Placental epithelial cell (primary cell): ENCODE measurements around a stretch of chr20.

- CAGE, long polyA plus RNA = no peak
Measured at GRCh38 chr20:46710423-46710861, 993 bp downstream of the SLC2A10 start.

- CAGE, long polyA plus RNA = no peak
Measured at GRCh38 chr20:46850469-46850861, 44.2 kb upstream of the EYA2 start.

DNA sequence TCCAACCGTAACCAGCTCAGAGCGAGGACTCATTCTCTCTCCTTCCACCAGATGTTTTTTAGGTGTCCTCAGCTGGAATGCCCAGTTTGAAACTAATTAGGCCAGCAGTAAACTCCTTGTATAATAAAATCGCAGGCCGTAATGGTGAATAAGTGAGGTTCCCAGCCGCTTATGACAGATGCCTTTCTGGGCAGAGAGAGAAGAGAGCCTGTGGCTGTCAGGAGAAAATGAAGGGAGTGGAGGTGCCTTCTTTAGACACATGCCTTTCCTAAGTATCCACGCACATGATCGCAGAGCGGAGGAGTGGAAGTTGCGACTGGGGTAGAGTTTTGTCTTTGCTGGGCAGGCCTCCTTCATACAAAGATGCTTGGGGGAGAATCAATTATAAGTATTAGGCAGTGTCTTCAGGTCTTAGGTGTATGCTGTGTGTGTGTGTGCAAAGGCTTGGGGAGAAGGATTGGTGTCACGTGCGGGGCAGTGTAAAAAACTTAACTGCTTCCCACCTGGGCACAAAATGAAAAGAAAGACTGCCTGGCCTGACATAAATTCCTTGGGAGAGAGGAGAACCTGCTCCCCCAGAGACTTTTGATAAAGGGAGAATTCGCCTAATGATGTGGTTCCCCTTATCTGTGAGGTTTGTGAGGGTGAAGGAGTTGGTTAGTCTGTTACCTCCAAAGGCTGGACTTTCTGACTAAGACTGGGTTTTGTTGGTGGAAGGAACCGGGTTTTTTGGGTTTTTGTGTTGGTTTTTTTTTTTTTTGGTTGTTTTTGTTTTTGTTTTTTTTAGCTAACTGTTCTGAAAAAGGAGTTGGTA lies 3.1 kb downstream of the EYA2 start:
- CAGE, long polyA plus RNA = no peak

DNA sequence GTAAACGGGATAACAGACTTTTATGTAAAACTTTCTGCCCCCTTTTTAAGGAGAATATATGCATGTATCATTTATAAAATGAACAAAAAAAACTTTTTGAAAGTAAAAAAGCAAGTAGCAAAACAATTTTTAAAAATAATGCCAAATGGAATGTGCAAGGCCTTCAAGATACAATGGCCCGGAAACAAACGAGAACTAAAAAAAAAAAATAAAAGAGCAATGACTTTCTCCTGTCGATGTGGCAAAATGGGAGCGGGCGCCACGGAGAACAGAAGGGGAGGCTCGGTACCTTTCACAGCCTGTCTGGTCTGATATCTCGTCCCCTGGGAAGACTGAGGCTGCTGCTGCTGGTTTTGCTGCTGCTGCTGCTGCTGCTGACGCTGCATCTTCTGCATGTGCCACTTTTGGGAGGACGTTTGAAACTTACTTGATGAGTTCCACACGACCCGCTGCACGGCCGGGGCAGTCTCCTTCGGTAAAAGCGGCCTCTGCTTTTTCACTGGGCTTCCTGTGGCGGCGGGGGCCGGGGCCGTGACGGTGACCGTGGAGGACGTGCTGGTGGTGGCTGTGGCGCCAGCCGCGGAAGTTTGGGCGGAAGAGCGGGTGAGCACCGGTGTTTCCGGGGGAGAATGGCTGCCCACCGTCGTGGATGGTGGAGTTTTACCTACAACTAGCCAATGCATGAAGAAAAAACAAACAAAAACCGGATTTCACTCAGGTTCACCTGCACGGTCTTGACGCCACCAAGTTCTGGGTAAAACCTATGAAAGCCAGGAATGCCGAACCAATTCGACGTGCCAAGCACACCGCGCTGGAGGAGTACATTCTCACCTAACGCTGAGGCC lies 117.8 kb downstream of the ZMYND8 start:
- CAGE, long polyA plus RNA = no peak

GRCh38 chr20:47274323-47275074 lies 82.0 kb downstream of the ZMYND8 start:
- CAGE, long polyA plus RNA = no peak

- CAGE, long polyA plus RNA = no peak
Measured at GRCh38 chr20:47338152-47338932, 18.2 kb downstream of the ZMYND8 start.

DNA sequence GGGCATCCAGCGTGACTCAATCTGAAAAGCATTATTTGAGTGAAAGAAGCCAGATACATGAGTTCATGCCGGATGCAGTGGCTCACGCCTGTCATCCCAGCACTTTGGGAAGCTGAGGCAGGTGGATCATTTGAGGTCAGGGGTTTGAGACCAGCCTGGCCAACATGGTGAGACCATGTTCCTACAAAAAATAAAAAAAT lies 38.1 kb upstream of the NCOA3 start:
- CAGE, long polyA plus RNA = no peak

- CAGE, long polyA plus RNA = no peak
Measured at GRCh38 chr20:47502575-47503469, 1.1 kb downstream of the NCOA3 start.

GRCh38 chr20:47712958-47713686 lies 72.2 kb downstream of the SULF2 start:
- CAGE, long polyA plus RNA = no peak

GRCh38 chr20:47735530-47736176 lies 49.6 kb downstream of the SULF2 start:
- CAGE, long polyA plus RNA = no peak

DNA sequence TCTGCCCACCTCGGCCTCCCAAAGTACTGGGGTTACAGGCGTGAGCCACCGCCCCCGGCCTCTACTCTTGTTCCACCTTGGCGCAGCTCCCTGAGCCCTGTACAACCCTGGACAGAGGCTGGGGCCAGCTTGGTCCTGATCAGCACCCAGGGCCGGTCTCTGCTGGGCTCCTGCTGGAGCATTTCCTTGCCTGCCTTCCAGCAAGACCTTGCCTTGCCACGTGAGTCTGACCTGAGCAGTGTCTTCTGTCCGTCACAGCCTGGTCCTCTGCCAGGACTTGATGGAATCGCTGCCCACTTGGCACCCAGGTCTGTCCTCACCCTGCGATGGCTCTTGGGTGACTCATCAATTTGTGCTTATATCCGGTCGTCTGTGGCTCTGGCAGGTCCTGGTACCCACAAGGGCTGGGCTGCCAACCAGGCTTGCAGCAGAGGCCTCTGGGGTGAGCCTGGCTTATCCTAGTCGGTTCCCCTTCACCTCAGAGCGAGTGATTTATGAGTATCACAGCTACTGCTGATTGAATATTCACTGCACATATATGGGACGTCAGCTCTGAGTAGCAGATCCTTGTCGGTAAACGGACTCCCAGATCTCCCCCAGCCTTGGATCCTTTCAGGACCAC lies 10.0 kb upstream of the SULF2 start:
- CAGE, long polyA plus RNA = no peak

GRCh38 chr20:47797048-47797463 lies 11.8 kb upstream of the SULF2 start:
- CAGE, long polyA plus RNA = no peak

DNA sequence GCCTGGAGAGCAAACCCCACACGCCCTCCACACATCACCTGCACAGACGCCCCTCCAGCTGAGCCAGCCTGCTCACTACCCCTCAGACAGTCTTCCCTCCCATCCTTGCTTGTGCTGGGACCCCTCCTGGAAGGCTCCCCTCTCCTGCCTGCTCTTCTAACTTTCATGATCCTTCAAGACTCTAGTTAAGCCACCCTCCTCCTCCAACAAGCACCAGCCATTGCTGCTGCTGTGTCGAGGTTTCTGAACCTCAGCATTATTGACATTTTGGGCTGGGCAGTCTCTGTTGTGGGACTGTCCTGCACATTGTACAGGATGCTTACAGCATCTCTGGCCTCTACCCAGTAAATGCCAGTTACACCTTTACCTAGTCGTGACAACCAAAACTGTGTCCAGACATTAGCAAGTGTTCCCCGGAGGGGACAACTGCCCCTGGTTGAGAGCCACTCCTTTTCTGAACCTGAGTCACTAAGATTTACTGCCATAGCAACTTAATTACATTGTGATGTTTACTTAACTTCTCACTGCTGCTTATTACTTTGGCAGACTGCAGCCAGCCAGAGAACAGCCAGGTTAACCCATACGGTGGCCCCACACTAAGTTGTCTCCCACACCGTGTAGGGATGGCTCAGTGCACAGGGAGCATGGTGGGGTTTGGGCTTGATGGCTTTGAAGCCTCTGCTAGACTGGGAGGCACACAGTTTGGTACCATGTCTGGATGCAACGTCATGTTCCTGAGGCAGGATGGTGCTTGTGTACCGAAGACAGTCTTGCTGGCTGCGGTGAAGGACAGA lies 204.6 kb upstream of the SULF2 start:
- CAGE, long polyA plus RNA = no peak

GRCh38 chr20:48112320-48112707 lies 327.0 kb upstream of the SULF2 start:
- CAGE, long polyA plus RNA = no peak

DNA sequence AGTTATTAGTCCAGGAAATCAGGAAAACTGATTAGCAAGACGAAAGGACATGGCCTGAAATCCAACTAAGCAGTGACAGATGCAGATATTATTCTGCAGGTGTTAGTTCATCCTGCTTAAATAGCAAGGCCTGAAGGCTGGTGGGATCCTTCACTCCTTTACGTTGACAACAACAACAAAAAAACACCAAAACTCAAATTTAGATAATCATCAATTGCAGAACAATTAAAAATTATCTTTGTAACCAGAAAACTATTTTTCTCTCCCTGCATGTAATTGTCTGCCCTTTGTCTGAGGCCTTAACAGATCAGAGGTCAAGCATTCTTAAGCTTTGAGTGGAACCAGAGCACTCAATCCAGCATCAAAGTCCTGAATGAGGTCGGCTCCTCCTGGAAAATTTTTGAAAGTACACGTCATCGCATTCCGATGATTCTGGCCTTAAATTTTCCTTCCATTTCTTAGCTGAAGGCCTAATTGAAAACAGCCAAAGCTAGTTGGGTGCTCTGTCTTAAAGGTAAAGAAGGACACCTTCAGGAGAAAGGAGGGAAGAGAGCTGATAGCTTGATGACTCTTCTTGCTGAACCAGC lies 510.1 kb upstream of the SULF2 start:
- CAGE, long polyA plus RNA = no peak

GRCh38 chr20:48624893-48626026 lies 202.5 kb downstream of the PREX1 start:
- CAGE, long polyA plus RNA = no peak

GRCh38 chr20:48630629-48631183 lies 197.1 kb downstream of the PREX1 start:
- CAGE, long polyA plus RNA = no peak

- CAGE, long polyA plus RNA = no peak
Measured at GRCh38 chr20:48650666-48651110, 177.1 kb downstream of the PREX1 start.

- CAGE, long polyA plus RNA = no peak
Measured at GRCh38 chr20:48739347-48740017, 88.3 kb downstream of the PREX1 start.

DNA sequence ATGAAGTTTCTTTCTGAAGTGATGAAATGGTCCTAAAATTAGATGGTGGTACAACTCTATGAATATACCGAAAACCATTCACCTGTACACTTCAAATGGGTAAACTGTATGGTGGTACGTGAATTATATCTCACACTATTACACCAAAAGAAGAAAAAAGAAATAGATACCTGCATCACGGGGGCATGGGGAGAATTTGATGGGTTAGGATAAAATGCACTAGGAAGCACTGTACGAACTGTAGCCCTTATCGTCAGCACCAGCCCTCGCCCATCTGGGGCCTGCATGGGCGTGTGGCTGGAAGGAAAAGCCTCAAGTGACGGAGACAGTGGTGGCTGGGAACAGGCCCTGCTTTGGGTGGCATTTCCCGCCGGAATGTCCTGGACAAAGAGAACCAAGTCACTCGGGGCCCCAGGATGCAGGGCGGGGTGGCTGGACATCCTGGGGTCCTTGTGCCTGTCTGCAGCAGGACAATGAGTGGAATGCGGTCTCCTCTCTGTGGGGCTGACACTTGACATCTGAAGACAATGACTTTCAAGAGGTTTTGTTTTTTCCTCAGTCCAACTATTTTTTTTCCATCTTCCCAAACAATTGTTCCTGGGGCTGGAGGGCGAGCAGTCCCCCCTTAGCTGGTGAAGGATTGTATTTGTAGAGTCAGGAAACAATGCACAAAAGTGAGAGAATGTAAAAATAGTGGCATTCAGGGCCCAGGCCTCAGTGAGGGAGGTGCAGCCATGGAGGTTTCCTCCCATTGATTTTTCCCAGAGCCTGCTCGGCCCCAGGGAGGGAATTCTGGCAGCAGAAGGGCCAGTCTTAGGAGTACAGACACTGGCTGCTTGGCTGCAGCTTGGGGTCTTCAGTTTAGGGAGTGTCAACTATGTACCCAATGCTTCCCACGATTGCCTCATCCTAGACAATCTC lies 64.5 kb downstream of the PREX1 start:
- CAGE, long polyA plus RNA = no peak